Paraaortic lymph node (tissue), 1 donor: ENCODE measurements around the gene WDR27.

DNA sequence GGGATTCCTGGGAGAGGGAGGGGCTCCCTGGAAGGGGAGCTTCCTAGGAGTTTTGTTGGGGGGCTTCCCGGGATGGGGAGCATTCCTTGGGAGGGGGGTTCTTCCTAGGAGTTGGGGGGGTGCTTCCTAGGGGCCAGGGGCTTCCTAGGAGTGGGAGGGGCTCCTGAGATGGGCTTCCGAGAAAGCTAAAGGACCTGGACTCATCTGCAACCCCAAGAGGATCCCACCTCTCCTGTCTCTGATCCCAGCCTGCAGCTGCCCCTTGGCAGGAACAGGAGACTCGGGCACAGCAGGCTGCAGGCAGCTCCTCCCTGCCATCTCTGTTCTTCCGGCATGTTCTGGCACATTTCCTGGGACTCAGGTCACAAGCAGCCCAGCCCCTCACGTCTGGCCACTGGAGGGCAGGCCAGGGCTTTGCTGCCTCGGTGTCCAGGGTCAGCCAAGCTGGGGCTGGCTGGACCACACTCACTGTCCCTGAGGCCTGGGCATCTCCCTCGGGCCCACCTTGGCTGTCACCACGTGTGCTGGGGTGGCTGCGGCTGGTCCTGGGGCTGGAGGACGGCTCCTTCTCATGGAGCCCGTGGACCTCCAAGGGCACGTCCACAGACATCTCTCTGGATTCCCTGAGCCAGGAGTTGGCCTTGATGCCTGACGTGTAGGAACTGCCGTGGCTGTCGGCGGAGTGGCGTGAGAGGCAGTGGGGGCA is 18.6 kb downstream of the FRMD1 start:
- PRO-cap: no peak

GRCh38 chr6:168116942-168117287 is 37.9 kb upstream of the FRMD1 start:
- PRO-cap: no peak

- PRO-cap: no peak
These were observed 102.9 kb downstream of the DACT2 start for GRCh38 chr6:168216658-168217181.

GRCh38 chr6:168377074-168378185 is 57.9 kb upstream of the DACT2 start:
- PRO-cap: no peak

DNA sequence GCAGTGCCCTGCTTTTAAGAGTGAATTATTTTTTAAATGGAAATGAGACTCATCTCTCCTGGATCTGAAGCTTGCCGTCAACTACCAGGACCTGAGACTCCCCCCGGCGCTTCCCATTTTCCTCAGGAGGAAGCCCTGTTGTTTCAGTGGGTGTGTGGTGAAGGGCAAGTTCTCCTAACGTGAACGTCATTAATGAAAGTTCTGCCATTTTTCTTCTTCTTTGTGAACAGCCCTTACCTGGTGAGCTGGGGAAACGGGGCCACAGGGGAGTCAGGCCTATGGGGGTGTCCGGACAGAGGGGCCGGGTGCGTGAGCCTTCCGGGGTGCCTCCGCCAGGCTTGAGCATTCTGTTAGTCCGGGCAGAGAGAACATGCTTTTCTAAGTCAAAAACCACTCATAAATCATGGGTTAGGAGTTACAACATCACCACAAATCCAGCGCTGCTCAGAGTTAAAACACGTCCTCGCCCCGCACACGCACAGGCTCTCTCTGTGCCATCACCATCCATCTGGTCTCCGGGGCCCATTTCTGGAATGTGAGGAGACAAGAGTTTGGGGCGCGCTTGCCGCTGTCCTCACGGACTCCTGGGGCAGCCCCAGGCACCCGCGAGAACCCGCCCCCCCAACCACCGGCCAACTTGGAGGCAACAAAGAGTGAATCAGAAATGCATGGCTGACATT is 56.5 kb upstream of the SMOC2 start:
- PRO-cap: no peak

GRCh38 chr6:168388492-168389156 is 52.4 kb upstream of the SMOC2 start:
- PRO-cap: no peak

DNA sequence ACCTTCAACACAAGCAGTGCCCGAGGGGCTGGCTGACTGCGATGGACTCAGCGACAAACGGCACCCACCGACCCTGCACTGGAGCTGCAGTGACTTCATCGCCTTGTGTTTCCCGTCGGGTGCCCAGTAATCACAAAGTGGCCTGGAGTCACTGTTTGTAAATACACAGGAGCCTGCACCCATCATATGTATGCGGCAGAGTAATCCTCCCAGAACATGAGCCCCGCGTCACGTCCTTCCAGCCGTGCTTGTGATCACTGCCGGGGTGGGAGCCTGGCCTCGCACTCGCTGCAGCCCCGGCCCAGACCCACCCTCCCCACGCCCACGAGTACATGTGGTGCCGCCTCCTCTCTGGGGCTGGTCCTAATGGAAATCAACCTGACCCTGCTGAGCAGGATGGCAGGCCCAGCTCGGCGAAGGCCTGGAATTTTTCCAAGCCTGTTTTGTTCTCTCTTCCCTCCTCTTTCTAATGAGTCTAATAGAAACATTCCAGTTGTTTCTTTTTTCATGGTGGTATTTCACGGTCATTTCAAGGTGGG is 16.4 kb downstream of the SMOC2 start:
- PRO-cap: no peak

- PRO-cap: no peak
These were observed 157.7 kb downstream of the SMOC2 start for GRCh38 chr6:168598781-168599069.

GRCh38 chr6:168624399-168624826 is 183.4 kb downstream of the SMOC2 start:
- PRO-cap: no peak

DNA sequence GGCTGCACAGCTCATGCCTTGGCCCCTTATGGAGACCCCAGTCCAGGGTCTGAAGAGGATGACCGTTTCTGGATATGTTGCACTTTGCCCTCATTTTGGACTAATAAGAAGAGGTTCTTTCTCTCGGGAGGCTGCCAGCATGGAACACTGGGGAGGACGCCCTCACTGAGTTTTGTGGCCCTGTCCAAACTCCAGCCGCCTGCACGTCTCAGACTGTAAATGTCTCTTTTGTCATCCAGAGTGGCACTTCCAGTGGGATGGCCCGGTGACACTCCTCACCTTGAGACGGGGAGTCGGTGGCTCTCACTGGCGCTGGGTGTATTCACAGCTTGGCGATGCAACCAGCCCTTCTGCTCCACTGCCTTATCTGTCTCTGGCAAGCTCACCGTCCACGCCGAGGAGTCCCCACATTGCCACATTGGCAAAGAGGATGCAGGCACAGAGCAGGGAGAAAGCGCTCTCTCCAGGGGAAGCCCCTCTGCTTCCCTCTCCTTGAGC is 245.3 kb downstream of the SMOC2 start:
- PRO-cap: no peak

GRCh38 chr6:169168949-169169761 is 84.5 kb downstream of the THBS2 start:
- PRO-cap: no peak

GRCh38 chr6:169229449-169230069 is 24.1 kb downstream of the THBS2 start:
- PRO-cap: no peak

DNA sequence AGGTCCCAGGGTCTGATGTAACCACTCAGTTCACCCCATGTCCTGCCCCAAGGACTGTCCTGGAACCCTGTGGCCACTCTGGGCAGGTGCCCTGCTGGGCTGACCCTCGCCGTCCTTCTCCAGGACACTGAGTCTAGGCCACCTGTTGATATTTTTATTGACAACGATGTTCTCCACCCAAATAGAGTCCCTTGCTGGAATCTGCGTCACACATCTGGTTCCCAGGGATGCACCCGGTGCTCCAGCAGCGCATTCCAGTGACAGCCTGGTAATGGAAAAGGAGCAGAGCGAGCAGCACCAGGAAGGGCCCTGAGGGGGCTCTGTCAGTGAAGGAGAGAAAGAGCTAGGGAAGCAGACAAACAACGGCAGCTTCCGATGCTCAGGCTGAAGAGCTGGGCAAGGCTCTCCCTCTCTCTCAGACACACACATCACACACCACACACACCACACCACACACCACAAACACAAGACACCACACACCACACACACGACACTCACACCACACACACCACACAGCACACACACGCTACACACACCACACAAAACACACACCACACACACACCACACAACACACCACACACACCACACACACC is 117.8 kb upstream of the THBS2 start:
- PRO-cap: no peak

DNA sequence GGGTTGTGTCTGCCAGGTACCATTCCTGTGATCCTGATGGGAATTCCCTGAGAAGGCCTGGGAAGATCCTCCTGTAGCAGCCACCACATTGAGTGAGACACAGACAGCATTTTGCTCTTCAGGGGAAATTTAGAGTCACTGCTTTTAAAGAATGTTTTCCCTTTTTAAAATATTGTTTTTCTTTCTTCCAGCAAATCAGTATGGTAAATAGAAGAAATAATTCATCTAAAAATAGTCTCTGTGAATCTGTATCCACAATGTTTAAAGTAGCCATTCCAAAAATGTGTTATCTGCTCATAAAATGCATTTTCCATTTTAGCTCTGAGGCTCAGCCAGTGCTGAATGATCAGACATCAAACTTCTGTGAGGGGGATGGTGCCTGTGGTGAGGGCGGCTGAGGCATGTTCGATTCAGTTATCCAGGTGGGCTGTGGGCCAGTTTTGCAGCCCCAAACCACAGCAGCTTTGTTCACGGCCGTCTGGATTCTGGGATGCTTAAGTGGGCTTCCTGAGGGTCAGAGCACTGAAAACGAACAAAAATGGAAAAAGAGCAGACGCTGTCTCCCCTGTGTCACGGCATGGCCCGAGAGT is 134.7 kb upstream of the THBS2 start:
- PRO-cap: no peak

GRCh38 chr6:169701856-169702093 is at the start of gene WDR27:
Gene WDR27 (minus strand): TSS chr6:169702029.
- PRO-cap: bidirectional peak, plus-strand start at chr6:169702196, minus-strand start at chr6:169702055

DNA sequence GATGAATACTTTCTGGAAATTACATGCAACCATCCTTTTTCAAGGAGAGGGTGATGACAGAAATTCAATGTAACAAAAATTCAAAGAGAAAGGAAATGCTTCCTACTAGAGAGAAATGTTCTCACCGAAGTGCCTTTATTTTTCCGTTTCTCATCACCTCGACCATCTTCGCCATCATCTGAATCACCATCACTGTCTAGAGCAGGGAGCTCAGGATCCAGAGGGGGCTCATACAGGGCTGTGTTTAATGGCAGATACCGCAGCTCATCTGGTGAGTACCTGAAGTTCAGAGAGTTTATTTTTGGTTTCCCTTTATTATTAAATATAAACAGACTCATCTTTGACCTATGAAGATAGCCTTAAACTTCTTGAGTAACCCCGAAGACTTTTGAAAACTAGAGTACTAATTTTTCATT is 10.3 kb downstream of the C6orf120 start:
- PRO-cap: no peak

DNA sequence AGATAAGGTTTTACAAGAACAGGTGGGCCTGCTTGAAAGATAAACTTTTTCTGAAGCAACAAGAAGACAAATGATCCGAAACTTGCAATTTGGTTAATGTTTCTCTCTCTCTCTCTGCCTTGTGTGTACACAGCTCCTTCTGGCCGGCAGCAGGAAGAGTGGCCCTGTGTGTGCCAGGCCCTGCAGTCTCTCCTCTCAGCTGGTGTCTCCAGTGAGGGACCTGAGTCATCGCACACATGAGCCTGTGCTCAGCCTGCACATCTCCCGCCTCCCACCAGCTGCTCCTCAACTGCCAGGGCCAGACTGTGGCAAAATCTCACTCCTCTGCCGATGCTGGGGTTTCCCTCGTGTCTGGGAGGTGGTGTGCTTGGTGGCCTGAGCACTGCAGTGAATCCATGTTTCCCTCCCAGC is 49.3 kb downstream of the ERMARD start:
- PRO-cap: no peak

- PRO-cap: no peak
These were observed 116.9 kb downstream of the ERMARD start for GRCh38 chr6:169868171-169868867.

DNA sequence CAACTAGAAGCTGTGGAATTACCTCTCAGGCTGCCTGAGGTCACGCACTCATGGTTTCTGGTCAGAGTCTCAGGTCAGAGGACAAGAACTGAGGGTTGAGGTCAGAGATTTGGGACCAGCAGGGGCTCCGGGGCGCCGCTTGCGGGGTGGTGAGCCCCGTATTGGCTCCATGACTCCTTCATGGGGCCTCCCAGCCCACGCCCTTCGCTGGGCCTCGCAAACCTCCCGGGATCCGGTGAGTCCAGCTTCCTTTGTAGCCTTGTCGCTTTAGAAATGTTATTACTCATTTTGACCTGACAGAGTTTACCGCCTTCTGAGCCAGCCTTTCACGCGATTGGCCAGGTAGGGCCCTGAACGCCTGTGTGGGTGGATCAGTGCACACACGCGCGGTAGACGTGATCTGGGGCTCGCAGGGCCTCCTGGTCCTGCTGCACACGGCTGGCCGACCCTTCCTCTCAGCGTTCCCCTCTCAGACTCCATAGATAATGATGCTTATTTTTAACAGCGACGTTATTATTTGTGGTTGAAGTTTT is 181.1 kb downstream of the ERMARD start:
- PRO-cap: no peak

GRCh38 chr6:170026068-170026966 is 264.6 kb downstream of the DLL1 start:
- PRO-cap: no peak